AG09319 (cell line): ENCODE measurements around the genes TRIM68 and OR51G2.

DNA sequence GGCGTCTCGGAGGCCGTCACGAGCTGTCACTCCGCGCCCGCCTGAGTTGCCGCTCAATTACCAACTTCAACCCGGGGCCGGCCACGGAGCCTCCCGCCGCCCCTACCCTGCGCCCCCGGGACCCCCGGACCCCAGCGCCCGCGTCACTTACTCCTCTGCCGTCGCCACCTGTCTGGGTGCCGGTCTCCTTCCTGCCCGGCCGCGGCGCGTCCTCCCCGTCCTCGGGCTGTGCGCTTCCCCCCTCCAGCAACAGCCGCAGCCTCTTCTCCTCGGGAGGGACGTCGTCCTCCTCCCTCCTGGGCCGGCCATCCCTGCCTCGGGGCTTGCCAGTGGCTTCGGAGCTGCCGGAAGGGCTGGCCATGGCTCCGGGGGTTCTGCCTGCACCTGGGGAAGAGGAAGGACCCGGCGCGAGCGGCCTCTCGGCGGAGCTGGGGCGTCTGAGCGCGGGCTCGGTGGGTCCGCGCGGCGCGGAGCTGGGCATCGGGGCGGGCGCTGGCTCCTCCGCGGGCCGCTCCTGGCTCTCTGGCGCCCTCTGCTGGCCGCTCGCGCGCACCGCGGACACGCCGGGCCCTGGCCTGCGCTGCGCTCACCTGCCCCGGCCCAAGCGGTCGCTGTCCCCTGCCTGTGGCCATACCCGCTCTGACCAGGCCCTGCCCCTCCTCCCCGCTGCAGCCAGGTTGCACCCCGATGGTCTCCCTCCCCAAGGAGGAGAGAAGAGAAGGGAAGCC, 60.9 kb downstream of the ART5 start:
- RRBS: no CpG with 5 or more reads among the region's 77 CpGs

- RRBS: no CpG with 5 or more reads among the region's 2 CpGs
These were observed 54.1 kb upstream of the CHRNA10 start for GRCh38 chr11:3725390-3725677.

- RRBS: no CpG with 5 or more reads among the region's 5 CpGs
These were observed 25.2 kb downstream of the STIM1 start for GRCh38 chr11:3880565-3881147.

GRCh38 chr11:3929513-3930183, 74.2 kb downstream of the STIM1 start:
- RRBS: no CpG with 5 or more reads among the region's 8 CpGs

GRCh38 chr11:3946276-3947030, 91.0 kb downstream of the STIM1 start:
- RRBS: no CpG with 5 or more reads among the region's 3 CpGs

DNA sequence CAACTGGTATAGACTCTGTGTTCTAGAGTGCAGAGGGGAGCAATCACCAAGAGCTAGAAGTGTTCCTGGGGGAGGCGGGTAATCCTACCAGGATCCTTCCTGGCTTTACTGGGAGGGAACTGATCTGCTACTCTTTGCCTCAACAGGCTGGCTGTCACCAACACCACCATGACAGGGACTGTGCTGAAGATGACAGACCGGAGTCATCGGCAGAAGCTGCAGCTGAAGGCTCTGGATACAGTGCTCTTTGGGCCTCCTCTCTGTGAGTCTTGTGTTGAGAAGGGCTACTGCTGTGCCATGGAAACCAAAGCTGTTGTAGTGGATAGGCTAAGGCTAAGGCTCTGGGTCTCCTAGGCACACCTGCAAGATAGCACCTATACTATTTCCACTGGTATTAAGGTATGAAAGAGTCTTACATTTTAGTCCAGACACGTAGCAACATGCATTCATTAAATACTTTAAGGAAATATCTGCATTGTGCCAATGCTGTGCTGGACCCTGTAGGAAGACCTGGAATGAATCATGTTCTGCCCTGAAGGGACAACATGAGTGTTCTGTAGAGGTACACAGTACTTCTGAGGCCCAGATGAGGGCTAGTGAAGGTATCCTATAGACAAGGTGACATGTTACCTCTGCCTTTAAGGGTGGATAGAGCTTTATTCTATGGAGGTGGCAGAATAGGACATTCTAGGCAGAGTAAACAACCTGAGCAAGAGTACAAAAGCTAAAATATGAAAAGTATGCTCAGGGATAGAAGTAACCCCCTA, 35.3 kb upstream of the RRM1 start:
- RRBS: no CpG with 5 or more reads among the region's 4 CpGs

- RRBS: 1% methylated on average over 20 of the region's 45 CpGs
These were observed at the start of gene TRIM68 for GRCh38 chr11:4607565-4608636. Gene TRIM68, minus strand, starts transcription at chr11:4608231.

DNA sequence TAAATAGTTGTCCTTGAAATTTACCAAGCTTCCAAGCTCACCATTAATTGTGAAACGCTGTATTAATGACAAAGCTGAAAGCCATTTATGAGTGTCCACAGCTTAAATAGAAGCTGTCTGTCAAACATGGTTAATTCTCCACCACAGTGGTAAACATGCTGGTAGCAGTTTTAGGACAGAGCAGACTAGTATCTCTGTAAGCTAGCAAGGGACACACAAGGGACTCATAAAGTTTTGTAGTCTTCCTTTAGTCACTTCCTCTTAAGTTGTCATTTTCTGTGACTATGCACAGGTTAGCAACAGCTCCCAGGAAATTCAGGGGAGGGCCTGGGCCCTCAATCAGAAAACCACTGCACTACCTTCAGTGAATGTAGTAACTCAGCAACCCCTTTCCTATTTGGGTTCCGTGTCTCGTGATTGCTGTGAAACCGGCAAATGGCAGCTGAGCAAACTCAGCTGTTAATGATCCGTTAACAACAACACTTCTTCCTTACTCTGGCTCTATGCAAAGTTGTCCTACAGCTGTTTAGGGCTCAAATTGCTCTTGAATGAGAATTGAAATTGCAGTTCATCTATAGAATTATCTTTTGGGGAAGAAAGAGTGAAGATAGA, 470 bp upstream of the MMP26 start:
- RRBS: no CpG with 5 or more reads among the region's 5 CpGs

GRCh38 chr11:4919189-4919627, at the start of gene OR51G2:
Gene OR51G2, minus strand, starts transcription at chr11:4919350.
- RRBS: no CpG with 5 or more reads among the region's 5 CpGs

DNA sequence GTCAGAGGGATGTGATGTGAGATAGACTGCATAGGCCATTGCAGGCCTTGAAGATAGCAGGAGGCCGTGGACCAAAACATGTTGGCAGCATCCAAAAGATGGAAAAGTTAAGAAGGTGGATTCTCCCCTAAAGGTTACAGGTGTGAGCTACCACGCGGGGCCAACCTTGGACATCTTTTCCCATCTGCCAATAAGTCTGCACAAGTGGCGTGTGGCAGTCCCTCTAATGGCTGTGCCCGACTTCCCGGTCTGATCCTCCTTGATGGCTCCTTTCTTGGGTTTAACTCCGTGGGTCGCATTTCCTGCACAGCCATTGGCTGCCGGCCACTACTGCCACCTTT, 6.9 kb upstream of the OR52E2 start:
- RRBS: 49% methylated on average over 4 of the region's 9 CpGs

DNA sequence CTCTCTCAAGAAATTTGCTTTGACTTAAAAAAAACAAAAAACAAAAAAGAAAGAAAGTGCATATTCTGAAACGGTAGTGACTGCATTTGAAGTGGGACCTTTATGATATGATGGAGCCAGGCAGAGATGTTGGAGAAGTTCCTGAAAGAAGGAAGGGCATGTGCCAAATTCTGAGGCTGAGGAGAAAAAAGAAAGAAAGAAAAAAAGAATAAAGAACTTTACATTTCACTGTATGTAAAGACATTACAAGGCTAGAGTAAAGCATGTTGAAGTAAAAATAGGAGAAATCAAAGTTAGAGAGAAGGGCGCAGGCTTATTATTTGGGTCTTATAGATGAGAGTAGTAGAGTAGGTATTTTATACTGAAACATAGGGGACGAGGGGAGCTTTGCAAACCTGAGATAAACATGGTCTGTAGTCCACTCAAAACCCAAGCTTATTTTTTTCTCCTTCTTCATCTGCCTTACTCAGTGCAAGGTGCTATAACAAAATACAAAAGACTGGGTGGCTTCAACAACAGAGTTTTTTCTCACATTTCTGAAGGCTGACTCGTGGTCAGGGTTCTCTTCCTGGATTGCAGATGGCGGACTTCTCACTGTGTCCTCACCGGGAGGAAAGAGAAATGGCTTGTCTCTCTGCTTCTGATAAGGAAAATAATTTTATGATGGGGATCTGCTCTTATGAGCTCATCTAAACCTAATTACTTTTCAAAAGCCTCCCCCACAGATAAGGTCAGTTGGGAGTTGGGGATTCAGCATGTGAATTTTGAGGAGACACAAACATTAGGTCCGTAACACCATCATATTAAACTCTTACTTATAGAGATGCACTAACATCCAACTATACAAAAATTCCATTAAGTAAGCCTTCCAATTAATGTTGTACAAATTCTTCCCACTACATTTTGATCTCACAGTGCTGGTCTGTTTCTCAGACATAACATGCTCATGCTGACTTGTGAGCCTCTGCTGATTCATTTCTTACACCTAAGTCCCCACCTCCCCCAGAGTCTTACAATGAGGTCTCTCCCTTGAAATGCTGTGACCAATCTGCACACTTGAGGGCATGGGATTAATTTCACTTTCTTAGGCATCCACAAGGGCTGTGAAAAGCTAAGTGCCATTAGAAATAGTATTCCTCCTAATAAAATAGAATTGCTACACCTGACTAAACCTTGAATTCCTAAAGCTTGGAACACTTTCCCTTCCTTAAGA, 2.5 kb downstream of the HBG1 start:
- RRBS: no CpG with 5 or more reads among the region's 7 CpGs

GRCh38 chr11:5449380-5449603, 169 bp downstream of the OR51I2 start:
- RRBS: no CpG with 5 or more reads among the region's 1 CpG

DNA sequence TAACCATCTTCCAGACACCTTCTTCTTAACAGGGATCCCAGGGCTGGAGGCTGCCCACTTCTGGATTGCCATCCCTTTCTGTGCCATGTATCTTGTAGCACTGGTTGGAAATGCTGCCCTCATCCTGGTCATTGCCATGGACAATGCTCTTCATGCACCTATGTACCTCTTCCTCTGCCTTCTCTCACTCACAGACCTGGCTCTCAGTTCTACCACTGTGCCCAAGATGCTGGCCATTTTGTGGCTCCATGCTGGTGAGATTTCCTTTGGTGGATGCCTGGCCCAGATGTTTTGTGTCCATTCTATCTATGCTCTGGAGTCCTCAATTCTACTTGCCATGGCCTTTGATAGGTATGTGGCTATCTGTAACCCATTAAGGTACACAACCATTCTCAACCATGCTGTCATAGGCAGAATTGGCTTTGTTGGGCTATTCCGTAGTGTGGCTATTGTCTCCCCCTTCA, 277 bp downstream of the OR52D1 start:
- RRBS: no CpG with 5 or more reads among the region's 1 CpG

DNA sequence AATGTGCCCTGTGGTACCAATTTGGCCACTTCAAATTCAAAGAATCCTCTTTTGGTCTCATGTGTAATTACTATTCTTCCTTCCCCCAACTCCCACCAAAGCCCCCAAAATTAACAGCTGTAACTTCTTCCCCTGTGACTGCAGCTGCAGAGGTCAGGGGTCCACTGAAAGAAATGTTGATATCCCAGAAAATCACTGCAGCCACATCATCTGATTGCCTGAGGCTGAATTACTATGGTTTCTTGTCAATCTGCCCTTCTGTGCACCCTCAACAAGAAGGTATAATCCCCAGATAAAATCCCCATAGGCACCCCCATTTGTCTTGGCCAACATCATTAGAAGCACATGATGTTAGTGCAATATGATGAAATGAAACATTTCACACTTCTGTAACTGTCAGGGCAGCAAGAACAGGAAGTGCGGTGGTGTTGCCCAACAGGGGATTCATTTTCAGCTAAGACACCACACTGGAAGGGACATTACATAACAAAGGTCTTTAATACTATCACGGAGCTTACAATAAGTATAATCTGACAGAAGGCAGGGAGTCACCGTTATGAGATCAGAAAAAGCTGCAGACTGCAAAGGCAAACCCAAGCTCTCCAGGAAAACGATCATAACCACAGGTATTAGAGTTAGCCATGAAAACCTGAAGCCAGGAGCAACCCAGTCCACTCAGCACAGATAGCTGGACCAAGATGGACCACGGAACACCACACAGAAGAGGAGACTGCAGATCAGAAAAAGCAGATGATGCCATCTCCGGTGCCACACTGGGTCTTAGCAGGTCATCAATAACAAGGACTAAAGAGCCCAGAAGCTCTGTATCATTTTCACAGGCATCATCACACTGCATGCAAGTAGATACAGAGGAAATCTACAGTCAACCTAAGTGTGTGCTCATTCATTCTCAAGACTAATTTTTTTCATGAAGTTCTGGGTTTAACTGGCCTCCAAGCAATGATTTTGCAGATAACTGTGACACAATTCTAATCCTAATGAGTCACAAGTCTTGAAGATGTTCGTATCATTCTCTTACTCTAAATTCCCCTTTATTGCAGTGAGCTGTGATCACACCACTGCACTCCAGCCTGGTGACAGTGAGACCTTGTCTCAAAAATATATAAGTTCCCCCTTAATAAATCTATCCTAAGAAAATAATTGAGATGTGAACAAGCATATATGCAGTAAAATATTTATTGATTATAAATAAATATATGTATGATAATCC, 2.1 kb downstream of the OR52W1 start:
- RRBS: no CpG with 5 or more reads among the region's 7 CpGs

- RRBS: no CpG with 5 or more reads among the region's 14 CpGs
These were observed 428 bp downstream of the FHIP1B start for GRCh38 chr11:6233922-6234494.

DNA sequence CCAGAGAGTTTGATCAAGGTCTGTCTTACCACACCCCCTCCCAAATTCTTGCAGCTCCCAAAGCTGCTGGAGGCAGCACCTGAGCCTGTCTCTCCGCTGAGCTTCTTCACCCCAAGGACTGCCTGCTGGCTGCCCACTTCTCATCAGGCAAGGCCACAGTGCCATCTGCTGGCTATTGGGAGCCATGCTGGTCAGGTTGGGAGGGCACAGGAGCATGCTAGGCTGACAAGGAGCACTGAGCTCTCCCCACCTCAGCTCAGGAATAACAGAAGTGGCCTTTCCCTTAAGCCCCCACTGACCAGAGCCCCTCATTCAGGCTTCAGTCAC, 27.2 kb upstream of the SMPD1 start:
- RRBS: no CpG with 5 or more reads among the region's 1 CpG

DNA sequence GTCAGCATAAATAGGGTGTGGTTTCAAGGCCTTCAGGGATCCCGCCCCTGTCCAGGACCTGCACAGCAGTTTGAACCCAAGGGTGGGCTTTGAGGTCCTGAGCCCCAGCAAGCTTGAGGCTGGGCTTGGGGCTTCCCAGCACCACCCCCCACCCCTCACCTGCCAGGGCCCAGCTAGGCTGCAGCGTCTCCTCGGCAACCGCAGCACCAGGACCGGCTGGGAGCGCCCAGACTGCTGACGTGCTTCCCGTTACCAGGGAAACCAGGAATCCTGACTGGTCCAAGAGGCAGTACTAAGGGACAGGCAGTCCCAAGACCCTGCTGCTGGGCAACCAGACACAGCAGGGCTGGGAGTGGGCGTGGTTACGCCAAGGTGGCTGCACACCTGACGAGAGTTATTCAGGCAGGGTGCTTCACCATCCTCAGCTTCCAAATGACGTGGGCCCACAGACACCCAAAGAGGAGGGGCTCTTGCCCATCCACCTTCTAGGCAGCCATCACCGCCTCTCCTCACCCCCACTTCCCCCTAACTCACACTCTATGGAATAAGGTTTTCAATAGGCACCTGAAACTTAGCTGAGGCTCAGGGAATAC, 13.6 kb downstream of the APBB1 start:
- RRBS: no CpG with 5 or more reads among the region's 13 CpGs

- RRBS: no CpG with 5 or more reads among the region's 3 CpGs
These were observed 2.1 kb downstream of the TIMM10B start for GRCh38 chr11:6483273-6483862.

DNA sequence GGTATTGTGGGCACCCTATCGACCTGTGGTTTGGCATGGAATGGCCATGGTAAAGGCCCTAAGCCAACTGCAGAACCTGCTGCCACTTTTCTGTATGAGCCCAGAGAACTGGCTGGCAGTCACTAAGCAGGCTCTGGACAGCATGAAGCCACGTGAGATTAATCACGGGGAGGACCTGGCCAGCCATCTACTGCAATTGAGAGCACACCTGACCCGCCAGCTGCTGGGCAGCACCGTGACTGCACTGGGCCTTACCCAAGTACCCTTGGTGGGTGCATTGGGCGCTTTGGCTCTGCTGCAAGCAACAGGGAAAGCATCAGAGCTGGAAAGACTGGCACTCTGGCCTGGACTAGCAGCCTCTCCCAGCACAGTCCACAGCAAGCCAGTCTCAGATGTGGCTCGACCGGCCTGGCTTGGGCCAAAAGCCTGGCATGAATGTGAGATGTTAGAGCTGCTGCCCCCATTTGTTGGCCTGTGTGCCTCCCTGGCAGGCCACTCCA, 36.3 kb downstream of the RRP8 start:
- RRBS: no CpG with 5 or more reads among the region's 8 CpGs